ENCODE measurements around the gene TSSK2.

DNA sequence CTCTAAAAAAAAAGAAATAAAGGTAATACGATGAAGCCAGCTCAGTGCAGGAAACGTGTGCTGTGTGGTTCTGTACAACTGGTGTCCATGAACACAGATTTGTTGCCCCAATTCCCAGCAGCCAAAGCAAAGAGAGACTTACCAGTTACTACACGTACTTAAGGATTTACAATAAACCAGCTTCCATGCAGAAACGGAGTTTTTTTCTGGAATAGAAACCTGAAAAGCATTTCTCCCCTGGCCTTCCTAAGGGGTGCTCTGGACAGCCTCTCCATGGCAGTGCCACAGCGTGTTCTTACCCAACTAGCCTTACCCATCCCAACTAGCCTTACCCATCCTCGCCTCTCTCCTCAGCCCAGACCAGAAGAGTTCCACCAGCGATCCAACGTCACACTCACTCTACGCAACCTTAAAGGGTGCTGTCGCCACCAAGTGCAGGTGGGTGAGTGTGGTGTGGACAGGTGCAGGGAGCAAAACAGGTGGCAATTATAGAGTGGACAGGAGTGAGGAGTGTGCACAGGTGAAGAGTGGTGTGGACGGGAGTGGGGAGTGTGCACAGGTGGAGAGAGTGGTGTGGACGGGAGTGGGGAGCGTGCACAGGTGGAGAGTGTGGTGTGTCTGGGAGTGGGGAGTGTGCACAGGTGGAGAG, 17.9 kb downstream of the TMEM121B start:
- RRBS, 2 experiments: no CpG with 5 or more reads among the region's 13 CpGs
CAGE:
- cytosol, long polyA minus RNA: no peak
- cytosol, long polyA plus RNA: no peak
- long polyA plus RNA: no peak
- nucleus, long polyA minus RNA: no peak
- nucleus, long polyA plus RNA: no peak

DNA sequence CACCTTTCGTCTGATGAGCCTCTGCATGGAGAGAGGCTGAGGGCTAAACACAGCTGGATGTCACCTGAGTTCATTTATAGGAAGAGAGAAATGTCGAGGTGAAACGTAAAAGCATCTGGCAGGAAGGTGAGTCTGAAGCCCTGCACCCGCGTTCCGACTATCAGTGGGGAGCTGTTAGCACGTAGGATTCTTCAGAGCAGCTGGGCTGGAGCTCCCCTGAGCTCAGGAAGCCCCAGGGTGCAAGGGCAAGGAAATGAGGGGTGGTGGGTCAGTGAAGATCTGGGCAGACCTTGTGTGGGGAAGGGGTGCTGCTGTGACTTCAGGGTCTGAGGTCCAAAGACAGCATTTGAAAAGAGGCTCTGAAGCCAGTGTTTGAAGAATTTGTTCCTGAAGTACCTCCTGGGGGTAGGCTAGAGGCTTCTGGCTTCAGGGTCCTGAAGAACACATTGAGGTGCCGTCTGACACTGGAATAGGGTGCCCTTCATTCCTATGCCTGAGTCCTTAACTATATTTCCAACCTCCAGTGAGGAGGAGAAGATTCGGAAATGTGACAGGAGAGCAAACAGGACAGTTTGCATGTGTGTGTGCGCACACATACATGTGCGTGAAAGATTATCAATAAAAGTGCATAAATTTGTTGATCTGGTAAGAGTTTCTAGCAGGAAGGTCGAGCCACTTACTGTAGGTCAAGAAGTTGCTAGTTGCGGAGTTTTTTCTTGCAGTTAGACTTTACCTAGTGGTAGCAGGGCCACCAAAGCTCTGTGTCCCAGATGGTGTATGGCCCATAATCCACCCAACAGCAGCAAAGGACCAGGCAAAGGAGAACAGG, 9.8 kb downstream of the TMEM121B start:
- RRBS, 2 experiments: no CpG with 5 or more reads among the region's 13 CpGs
CAGE:
- cytosol, long polyA minus RNA: no peak
- cytosol, long polyA plus RNA: no peak
- long polyA plus RNA: no peak
- nucleus, long polyA minus RNA: no peak
- nucleus, long polyA plus RNA: no peak

GRCh38 chr22:17260943-17261444, 41.8 kb upstream of the ADA2 start:
- RRBS, 2 experiments: no CpG with 5 or more reads among the region's 10 CpGs
CAGE:
- cytosol, long polyA minus RNA: no peak
- cytosol, long polyA plus RNA: no peak
- long polyA plus RNA: no peak
- nucleus, long polyA minus RNA: no peak
- nucleus, long polyA plus RNA: no peak

- RRBS, 2 experiments: no CpG with 5 or more reads among the region's 7 CpGs
CAGE:
- cytosol, long polyA minus RNA: no peak
- cytosol, long polyA plus RNA: no peak
- long polyA plus RNA: no peak
- nucleus, long polyA minus RNA: no peak
- nucleus, long polyA plus RNA: no peak
These were observed 30.1 kb upstream of the CECR2 start for GRCh38 chr22:17339018-17339643.

DNA sequence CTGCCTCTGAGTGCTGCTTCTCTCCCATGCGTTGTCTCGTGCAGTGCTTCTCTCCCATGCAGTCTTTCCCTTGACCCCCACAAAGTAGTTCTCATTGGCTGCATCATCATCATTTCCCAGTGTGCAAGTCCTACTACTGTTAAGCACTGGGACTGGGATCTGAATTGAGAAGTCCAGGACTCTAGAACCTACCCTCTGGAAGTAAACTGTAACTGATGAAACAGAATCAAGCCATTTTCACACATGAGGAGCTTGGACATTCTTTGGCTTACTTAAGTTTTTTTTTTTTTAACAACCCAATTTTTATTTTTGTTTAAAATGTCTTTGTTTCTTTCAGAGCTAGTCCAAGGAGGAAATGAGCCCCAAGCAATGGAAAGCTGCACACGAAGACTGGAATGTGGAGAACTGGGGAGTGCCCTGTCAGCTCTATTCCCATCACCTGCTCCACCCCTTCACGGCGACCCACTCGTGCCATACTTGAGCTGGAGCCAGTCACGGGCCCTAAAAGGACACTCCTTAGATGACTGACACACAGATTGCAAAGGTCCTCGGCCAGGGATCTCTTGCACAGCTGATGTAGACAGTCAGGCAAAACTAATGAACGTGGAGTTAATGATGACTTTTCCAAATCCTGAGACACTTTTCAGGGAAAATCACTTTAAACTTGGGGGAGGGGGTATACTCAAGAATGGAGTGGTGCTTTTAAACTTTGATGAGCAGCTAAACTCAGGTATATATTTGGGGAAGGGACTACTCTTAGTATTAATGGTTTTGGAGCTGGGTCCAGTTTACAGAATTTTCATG, 10.6 kb upstream of the SLC25A18 start:
- RRBS, 2 experiments: no CpG with 5 or more reads among the region's 9 CpGs
CAGE:
- cytosol, long polyA minus RNA: no peak
- cytosol, long polyA plus RNA: no peak
- long polyA plus RNA: no peak
- nucleus, long polyA minus RNA: no peak
- nucleus, long polyA plus RNA: no peak

DNA sequence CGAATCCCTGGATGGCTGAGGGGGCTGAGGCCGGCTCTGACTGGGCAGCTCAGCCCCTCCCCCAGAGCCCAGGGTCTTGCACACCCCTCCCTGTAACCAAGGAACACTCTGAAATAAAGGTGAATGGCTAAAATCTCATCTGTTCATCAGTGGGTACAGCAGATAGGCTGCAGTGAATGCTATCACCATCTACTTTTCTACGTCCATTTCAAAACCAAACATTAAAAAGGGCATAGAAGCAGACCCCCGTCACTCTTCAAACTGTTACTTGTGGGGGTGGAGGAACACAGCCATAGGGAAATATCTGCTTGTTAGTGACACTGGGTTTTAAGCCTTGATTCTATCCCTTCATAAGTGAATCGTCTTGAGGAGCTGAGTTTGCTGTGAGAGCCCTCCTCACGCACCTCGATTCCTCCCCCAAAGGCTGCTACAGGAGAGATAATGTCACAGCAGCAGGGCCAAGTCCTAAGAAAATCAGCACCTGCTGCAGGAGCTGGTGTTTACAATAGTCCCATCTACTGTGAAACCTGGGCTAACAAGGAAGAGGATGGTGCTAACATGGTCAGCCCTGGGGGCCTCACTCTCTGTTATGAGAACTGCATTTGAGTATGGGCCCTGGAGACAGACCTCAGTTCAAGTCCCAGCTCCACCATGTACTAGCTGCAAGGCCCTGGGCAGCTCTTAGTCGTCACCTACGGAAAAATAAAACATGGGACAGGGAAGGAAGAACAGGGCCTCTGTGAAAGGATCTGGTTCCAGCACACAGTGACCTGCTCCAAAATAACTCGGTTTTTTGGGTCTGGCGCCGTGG, 27.7 kb downstream of the SLC25A18 start:
- RRBS, 2 experiments: no CpG with 5 or more reads among the region's 12 CpGs
CAGE:
- cytosol, long polyA minus RNA: no peak
- cytosol, long polyA plus RNA: no peak
- long polyA plus RNA: no peak
- nucleus, long polyA minus RNA: no peak
- nucleus, long polyA plus RNA: no peak

GRCh38 chr22:17763895-17764700, 10.2 kb downstream of the BID start:
- RRBS, 2 experiments: no CpG with 5 or more reads among the region's 7 CpGs
CAGE:
- cytosol, long polyA minus RNA: no peak
- cytosol, long polyA plus RNA: no peak
- long polyA plus RNA: no peak
- nucleus, long polyA minus RNA: no peak
- nucleus, long polyA plus RNA: no peak

DNA sequence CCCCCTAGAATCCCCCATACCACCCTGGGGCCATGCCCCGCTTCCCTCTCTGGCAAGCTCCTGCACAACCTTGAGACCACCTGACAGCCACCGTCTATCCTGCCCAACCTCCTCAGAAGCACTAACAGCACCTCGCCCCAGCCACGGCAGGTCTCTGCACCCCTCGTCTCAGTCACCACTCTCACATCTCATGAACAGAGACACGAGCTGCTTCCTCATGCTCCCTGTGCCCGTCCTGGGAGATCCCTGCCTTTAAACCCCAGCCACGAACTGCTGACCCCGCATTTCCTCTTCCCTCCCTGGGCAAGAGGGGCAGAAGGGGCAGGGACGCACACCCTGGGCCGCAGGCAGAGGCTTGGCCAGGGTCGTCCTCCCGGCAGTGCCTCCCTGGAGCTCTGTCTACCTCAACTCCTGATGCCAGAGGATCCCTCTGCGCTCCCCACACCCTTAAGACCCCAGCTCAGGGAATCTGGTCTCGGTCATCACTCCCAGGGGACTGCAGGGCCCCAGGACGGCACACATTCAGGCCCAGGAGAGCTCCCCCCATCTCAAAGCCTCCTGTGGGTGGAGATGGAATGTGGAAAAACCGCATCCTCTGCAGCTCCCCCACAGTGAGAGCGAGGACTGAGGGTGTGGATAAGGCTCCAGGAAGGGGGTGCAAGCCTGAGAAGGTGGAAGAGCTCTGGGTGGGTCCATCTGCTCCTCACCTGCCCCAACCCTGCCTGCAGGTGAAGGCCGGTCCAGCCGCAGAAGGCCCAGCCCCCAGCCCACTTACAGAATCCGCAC, 1.2 kb downstream of the BID start:
- RRBS, 2 experiments: 15 to 17% methylated on average over 1 to 3 of the region's 21 CpGs
CAGE:
- cytosol, long polyA minus RNA: no peak
- cytosol, long polyA plus RNA: no peak
- long polyA plus RNA: no peak
- nucleus, long polyA minus RNA: no peak
- nucleus, long polyA plus RNA: no peak

DNA sequence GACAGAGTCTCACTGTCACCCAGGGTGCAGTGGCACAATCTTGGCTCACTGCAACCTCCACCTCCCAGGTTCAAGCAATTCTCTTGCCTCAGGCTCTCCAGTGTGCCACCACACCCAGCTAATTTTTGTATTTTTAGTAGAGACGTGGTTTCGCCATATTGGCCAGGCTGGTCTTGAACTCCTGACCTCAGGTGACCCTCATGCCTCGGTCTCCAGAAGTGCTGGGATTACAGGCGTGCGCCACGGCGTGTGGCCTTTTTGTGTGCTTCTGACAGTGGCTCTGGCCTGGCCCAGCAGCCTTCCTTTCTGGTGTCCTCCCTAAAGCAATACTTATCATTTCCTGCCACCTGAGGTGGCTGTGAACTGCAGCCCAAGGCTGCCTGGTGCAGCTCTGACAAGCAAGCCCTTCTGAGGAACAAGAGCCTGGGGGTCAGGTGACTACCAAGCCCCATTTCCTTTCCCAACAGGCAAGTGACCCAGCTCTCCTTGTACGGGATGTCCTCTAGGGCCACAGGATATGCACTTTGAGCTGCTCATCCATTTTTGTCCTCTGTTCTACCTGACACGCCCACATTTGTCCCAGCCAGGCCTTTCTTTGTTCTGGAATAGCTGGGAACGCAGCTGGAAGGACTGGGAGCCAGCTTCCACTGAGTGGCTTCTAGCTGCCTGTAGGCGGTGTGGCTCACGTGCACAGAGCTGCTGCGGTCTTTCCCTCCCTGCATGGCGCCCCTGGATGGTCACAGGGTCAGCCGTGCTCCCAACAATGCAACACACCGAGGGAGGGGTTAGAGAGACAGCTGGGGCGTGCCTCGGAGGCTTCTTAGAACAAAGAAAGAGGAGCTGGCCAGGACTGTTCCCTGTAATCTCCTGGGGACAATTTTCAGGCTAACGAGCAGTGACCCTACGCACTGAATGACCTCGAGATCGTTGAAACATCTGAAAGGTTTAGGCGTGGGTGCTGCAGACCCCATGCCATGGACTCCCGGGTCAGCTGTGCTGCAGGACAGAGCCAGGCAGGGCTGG, 12.3 kb upstream of the BID start:
- RRBS, 2 experiments: no CpG with 5 or more reads among the region's 24 CpGs
CAGE:
- cytosol, long polyA minus RNA: no peak
- cytosol, long polyA plus RNA: no peak
- long polyA plus RNA: no peak
- nucleus, long polyA minus RNA: no peak
- nucleus, long polyA plus RNA: no peak

DNA sequence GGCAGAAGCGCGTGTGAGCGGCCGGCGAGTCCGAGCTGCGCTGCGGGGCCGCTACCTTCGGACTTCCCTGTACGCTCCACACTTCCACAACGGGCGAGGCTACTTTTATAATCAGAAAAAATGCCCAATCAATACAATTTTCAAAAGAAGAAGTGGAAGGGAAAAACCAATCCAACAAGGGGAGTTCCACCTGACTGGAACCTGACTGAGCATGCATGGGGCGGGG, 21.3 kb upstream of the BID start:
- RRBS, 2 experiments: no CpG with 5 or more reads among the region's 14 CpGs
CAGE:
- cytosol, long polyA minus RNA: no peak
- cytosol, long polyA plus RNA: no peak
- long polyA plus RNA: no peak
- nucleus, long polyA minus RNA: no peak
- nucleus, long polyA plus RNA: no peak

- RRBS, 2 experiments: 98 to 100% methylated on average over 6 to 7 of the region's 21 CpGs
CAGE:
- cytosol, long polyA minus RNA: no peak
- cytosol, long polyA plus RNA: no peak
- long polyA plus RNA: no peak
- nucleus, long polyA minus RNA: no peak
- nucleus, long polyA plus RNA: no peak
These were observed 91.8 kb upstream of the BID start for GRCh38 chr22:17865754-17866823.

GRCh38 chr22:18028885-18029571, 4.7 kb upstream of the MICAL3 start:
- RRBS, 2 experiments: no CpG with 5 or more reads among the region's 3 CpGs
CAGE:
- cytosol, long polyA minus RNA: no peak
- cytosol, long polyA plus RNA: no peak
- long polyA plus RNA: no peak
- nucleus, long polyA minus RNA: no peak
- nucleus, long polyA plus RNA: no peak

- RRBS, 2 experiments: no CpG with 5 or more reads among the region's 8 CpGs
CAGE:
- cytosol, long polyA minus RNA: no peak
- cytosol, long polyA plus RNA: no peak
- long polyA plus RNA: no peak
- nucleus, long polyA minus RNA: no peak
- nucleus, long polyA plus RNA: no peak
These were observed 8.1 kb upstream of the MICAL3 start for GRCh38 chr22:18032336-18033067.

- RRBS, 2 experiments: no CpG with 5 or more reads among the region's 9 CpGs
CAGE:
- cytosol, long polyA minus RNA: no peak
- cytosol, long polyA plus RNA: no peak
- long polyA plus RNA: no peak
- nucleus, long polyA minus RNA: no peak
- nucleus, long polyA plus RNA: no peak
These were observed 16.5 kb upstream of the PEX26 start for GRCh38 chr22:18061031-18061935.

DNA sequence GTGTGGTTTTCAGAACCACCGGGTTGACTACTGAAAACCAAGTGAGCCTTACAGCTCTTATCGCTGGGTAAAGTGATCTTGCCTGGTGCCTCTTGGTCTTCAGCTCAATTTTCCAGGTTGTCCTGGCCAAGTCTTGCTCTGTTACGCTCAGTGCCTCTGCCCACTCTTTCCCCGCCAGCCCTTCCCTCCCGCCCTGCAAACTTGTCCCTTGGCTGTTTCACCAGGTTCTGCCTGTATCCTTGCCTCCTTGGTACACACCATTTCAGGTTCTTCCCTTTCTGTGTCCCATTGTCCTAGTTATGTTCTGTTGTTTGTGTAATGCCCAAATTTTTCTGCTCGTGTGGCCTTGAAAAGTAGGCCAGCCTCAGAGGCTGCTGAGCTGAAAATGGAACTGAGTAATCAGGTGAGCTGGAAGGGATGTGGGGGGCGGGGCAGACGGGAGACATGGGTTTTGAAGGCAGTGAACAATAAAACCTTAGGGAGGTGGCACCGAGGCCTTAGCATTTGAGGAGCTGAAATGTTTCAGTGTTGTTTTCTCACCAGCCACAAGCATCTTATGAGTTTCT, 11.2 kb downstream of the PEX26 start:
- RRBS, 2 experiments: no CpG with 5 or more reads among the region's 9 CpGs
CAGE:
- cytosol, long polyA minus RNA: no peak
- cytosol, long polyA plus RNA: no peak
- long polyA plus RNA: no peak
- nucleus, long polyA minus RNA: no peak
- nucleus, long polyA plus RNA: no peak

- RRBS, 2 experiments: no CpG with 5 or more reads among the region's 16 CpGs
CAGE:
- cytosol, long polyA minus RNA: no peak
- cytosol, long polyA plus RNA: no peak
- long polyA plus RNA: no peak
- nucleus, long polyA minus RNA: no peak
- nucleus, long polyA plus RNA: no peak
These were observed 976 bp downstream of the TUBA8 start for GRCh38 chr22:18111463-18112107.

DNA sequence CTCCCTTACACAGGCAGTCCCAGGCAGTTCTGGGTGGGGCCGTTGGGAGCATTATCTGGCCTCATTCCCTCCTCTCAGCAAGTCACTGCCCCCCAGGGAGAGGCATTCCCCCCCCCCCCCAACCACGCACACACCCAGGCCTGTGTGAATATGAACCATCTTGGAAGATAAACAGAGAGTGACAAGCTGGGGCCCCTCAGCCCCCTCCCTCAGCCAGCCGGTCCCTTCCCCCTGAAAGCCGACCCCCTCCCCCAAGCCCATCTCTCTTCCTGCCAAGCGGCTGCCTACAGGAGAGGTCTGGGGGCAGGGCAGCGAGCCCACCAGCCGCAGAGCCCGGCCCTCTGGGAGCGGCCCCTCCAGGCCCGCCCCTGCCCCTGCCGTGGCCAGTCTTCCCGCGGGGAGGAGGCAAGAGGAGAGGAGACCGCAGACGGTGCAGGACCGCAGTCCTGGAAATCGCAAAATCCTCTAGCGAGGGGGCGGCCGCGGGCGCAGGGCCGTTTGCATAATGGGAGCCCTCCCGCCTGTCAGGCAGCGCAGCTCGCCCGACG, 34.8 kb downstream of the RIMBP3 start:
- RRBS, 2 experiments: no CpG with 5 or more reads among the region's 28 CpGs
CAGE:
- cytosol, long polyA minus RNA: no peak
- cytosol, long polyA plus RNA: no peak
- long polyA plus RNA: no peak
- nucleus, long polyA minus RNA: no peak
- nucleus, long polyA plus RNA: no peak

DNA sequence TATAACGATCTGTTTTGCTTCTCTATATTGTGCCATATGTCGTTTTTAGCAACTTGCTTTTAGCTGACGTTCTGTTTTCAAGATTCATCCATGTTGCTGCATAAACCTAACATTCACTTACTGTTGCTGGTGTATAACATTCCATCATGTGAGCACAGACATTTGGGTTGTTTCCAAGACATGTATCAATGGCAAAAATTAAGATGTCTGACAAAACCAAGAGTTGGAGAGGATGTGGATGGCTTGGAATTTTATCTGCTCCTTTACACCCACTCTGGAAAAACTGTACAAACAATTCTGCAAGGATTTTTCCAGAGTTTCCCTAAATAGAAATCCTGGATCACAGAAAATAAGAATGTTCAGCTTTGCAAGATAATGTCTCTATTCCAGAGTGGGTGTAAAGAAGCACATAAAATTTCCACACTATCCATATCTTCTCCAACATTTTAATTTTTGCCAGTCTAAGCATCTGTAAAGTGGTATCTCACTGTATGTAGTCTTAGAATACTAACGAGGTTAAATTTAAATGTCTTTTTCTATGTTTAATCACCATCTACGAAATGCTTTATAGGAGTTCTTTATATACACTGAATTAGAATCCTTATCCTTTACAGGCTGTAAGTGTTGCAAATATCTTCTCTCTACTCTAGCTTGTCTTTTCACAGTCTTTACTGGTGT, 40.7 kb downstream of the DGCR2 start:
- RRBS, 2 experiments: no CpG with 5 or more reads among the region's 5 CpGs
CAGE:
- cytosol, long polyA minus RNA: no peak
- cytosol, long polyA plus RNA: no peak
- long polyA plus RNA: no peak
- nucleus, long polyA minus RNA: no peak
- nucleus, long polyA plus RNA: no peak

GRCh38 chr22:19129808-19130297, 1.3 kb upstream of the TSSK2 start:
- RRBS, 2 experiments: no CpG with 5 or more reads among the region's 10 CpGs
CAGE:
- cytosol, long polyA minus RNA: no peak
- cytosol, long polyA plus RNA: no peak
- long polyA plus RNA: no peak
- nucleus, long polyA minus RNA: no peak
- nucleus, long polyA plus RNA: no peak

GRCh38 chr22:19131089-19131370, at the start of gene TSSK2:
Gene TSSK2, plus strand, starts transcription at chr22:19131308.
- RRBS, 2 experiments: 90 to 91% methylated on average over 4 of the region's 9 CpGs
CAGE:
- cytosol, long polyA minus RNA: no peak
- cytosol, long polyA plus RNA: no peak
- long polyA plus RNA: no peak
- nucleus, long polyA minus RNA: no peak
- nucleus, long polyA plus RNA: no peak

Measured in HepG2 (cell line).